Thyroid gland (tissue), 7 donors: ENCODE results near the gene RIOK3.

GRCh38 chr18:22689568-22690124, 243.5 kb upstream of the RBBP8 start:
- PRO-cap, 2 experiments = no peak in any of the 2 experiments
- RAMPAGE, long total RNA, 5 experiments = no peak in any of the 5 experiments

- PRO-cap, 2 experiments = peak in 1 of 2 experiments; most common plus-strand start chr18:22711364 (in 1); most common minus-strand start chr18:22711203 (in 1)
- RAMPAGE, long total RNA, 5 experiments = no peak in any of the 5 experiments
Observed at GRCh38 chr18:22710789-22711810, 222.0 kb upstream of the RBBP8 start.

GRCh38 chr18:22839323-22839653, 93.8 kb upstream of the RBBP8 start:
- PRO-cap, 2 experiments = no peak in any of the 2 experiments
- RAMPAGE, long total RNA, 5 experiments = no peak in any of the 5 experiments

GRCh38 chr18:23032527-23032791, 99.3 kb downstream of the RBBP8 start:
- PRO-cap, 2 experiments = no peak in any of the 2 experiments
- RAMPAGE, long total RNA, 5 experiments = no peak in any of the 5 experiments

DNA sequence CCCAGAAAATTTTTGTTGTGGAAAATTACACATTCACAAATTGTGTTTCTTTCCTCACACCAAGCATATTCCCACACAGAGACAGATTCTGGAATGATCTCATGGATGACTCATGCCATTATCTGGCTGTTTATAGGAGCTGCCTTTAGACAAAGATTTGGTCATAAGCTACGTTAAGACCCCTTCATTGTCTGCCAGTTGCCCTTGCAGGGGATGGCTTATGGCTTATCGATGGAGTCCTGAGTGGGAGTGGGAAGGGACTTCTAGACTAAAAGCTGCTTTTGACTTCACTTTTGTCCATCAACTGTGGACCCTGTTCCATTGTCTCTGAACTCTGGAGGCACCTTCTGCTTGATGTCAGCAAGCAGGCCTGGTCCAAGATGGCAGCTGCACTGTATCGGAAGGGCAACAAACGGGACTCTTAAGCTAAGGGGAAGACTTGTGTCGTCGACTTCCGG, 92.0 kb downstream of the CABLES1 start:
- PRO-cap, 2 experiments = peak in 1 of 2 experiments; most common plus-strand start position 164 of the sequence (in 1)
- RAMPAGE, long total RNA, 5 experiments = no peak in any of the 5 experiments

GRCh38 chr18:23355381-23355733, 82.4 kb downstream of the TMEM241 start:
- PRO-cap, 2 experiments = no peak in any of the 2 experiments
- RAMPAGE, long total RNA, 5 experiments = no peak in any of the 5 experiments

DNA sequence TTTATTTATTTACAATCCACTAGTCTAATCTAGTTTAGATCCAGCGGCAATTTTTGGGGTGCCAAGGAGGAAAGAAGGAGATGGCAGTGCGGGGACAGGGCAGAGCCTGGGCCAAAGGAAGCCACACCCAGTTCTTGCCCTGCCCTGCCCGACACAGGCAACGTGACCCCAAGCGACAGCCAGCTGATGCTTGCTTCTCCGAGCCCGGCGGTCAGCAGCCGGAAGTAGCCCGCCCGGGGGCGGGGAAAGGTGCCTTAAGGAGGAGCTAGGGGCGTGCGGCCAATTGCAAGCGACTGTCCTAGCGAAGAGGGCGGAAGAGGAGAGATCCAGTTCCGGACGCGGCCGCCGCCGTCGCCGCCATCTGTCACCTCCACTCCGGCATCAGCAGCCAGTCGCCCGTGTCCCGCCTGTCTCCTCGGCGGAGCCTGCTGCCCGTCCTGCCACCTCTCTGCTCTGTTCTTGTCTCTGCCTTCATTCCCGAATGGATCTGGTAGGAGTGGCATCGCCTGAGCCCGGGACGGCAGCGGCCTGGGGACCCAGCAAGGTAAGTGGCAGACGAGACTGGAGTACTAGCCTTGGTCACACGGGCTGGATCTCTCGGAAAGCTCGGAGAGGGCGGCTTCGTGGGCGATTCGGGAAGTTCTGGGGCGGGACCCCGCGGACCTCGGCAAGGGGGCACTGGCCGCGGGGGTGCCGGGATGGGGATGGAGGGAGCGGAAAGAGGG, at the start of gene RIOK3:
RIOK3 (plus strand) TSS at position 329 of the 725 bp plus-strand sequence.
- PRO-cap, 2 experiments = peak in 2 of 2 experiments; most common plus-strand start position 329 of the sequence (in 2); most common minus-strand start position 216 of the sequence (in 1)
- RAMPAGE, long total RNA, 5 experiments = start-site peak on the plus strand in 5 of 5 experiments, centred at positions 332 to 348 of the sequence, 53 to 501 reads per replicate

DNA sequence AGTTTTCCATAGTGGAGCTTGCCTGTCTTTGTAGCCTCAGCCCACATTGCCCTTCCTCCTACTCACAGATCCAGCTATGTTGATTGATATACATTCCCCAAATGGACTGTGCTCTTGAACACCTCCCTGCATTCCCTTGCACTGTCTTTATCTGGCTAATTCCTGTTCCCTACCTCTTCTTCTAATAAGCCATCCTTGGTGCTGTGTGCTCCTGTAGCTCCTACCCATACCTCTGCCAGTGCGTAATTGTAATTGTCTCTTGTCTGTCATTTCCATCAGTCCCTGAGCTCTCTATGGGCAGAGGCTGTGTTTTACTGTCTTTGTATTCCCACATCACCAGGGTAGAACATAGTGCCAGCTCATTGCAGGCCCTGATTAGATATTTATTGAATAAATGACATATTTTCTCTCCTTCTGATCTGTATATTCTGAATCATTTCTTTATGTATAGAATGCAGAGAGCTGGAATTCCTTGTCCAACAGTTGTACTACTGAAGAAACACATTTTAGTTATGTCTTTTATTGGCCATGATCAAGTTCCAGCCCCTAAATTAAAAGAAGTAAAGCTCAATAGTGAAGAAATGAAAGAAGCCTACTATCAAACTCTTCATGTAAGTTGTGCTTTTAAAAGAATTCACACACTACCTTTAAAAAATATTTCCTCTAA, 21.5 kb downstream of the RIOK3 start:
- PRO-cap, 2 experiments = no peak in any of the 2 experiments
- RAMPAGE, long total RNA, 5 experiments = no peak in any of the 5 experiments

GRCh38 chr18:23526402-23527092, 23.2 kb downstream of the RMC1 start:
- PRO-cap, 2 experiments = no peak in any of the 2 experiments
- RAMPAGE, long total RNA, 5 experiments = no peak in any of the 5 experiments

DNA sequence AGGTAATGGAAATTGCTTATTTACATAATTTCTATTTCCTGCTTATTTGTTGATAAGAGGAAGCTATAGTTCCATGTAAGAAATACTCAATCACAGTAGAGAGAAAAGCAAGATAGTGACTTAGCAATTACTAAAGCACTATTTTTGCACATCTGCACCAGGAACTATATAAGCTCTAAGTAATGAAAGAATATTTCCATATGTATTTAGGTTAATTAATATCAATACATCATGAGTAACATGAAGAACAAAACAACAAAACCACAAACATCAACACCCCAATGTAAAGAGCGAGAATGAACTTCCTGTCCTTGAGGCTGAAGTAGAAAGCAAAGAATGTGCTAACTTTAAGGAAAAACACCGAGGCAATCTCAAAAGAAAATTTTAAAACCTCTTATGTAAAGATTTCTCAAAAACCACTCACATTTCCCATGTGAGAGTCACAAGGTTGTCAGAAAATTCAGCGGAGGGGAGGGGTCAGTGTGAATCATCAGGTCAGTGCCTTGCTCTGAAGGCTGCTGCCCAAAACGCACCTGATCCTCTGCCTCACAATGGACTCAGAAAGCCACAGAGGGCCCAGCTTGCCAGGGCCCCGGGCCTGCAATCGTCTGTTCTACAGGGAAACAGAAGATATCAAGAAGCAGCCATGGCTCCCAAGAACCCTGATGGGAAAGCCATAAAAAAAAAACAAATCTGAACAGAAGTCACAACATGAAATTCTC, 12.4 kb downstream of the NPC1 start:
- PRO-cap, 2 experiments = peak in 1 of 2 experiments; most common plus-strand start position 551 of the sequence (in 1)
- RAMPAGE, long total RNA, 5 experiments = no peak in any of the 5 experiments

DNA sequence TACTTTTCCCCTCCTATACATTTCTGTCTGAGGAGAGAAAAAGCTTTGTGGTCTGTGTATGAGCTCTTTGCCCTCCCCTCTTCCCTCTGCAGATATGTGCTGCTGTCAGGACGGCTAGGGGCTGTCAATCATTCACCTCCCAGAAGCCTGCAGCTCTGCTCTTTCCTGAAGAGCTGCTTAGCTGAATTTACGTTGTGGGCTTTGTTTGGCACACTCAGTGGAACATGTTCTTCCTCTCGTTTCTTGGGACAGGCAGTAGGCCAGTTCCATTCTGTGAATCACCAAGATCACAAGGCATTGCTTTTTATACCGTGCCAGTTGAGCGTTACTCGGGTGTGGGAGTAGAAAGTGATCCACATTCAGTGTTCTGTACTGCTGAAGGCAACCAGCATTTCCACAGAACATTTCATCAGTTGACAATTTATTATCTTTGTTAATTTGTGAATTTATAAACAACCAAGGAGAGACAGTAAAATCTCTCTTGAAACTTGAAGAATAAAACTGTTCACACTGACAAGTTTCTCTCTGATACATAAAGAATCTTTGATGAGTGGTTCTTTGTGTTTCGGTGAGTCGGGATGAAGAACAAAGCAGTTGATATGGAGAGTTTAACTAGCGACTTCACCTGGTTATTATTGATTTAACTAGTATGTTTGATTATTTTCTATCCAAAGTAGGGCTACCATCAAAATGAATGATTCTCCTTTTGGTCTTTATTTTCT, 136.9 kb downstream of the LAMA3 start:
- PRO-cap, 2 experiments = peak in 1 of 2 experiments; most common plus-strand start position 362 of the sequence (in 1); most common minus-strand start position 167 of the sequence (in 1)
- RAMPAGE, long total RNA, 5 experiments = start-site peak on the plus strand in 1 of 5 experiments, centred at position 449 of the sequence, 10 reads per replicate

DNA sequence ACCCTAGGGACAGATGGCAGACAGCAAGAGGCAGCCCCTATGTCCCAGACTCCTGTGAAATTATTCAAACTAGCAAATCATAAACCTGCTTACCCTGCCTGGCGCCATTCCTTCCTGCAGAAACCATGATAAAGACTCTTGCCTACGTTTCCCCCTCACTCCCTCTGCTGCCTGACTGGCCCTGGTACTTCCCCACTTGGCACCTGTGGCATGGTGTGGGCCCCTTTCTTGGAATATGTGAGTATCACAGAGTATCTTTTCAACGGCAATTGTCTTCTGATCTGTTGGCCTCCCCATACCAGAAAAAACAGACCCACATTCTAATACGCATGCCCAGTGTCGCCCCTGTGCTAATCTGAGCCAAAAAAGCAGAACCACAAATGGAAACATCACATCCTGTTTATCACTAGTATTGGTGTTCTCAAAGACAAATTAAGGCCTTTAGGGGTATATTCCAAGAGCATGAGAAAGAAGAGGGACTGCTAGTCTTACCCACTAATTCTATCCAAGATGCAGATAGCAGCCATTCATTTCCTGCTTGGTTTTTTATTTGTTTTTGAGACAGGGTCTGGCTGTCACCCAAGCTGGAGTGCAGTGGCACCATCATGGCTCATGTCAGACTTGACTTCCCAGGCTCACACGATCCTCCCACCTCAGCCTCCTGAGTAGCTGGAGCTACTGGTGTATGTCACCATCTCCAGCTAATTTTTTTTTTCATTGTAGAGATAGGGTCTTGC, 44.1 kb upstream of the TTC39C start:
- PRO-cap, 2 experiments = peak in 1 of 2 experiments; most common plus-strand start position 457 of the sequence (in 1)
- RAMPAGE, long total RNA, 5 experiments = no peak in any of the 5 experiments

DNA sequence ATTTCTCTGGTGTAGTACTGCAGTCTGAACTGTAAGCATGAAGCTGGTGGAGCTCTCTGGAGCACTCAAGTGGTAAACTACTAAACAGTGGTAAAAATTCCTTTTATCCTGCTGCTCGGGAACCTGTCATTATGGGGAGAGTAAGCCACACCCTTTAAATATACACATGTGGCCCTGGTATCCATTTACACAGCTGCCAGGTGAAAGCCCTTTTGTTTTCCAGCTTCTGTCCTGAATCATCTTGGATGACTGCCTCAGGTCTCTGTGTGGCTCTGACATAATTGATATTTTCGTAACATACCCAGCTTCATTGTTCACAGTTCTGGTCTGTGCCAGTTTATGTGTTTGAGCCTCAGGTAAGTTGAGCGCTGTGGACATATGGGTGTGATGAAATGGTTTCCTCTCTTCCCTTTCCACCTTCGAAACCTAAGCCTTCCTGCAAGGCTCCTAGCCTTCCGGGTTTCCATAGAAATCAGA, 15.8 kb upstream of the TTC39C start:
- PRO-cap, 2 experiments = no peak in any of the 2 experiments
- RAMPAGE, long total RNA, 5 experiments = no peak in any of the 5 experiments

DNA sequence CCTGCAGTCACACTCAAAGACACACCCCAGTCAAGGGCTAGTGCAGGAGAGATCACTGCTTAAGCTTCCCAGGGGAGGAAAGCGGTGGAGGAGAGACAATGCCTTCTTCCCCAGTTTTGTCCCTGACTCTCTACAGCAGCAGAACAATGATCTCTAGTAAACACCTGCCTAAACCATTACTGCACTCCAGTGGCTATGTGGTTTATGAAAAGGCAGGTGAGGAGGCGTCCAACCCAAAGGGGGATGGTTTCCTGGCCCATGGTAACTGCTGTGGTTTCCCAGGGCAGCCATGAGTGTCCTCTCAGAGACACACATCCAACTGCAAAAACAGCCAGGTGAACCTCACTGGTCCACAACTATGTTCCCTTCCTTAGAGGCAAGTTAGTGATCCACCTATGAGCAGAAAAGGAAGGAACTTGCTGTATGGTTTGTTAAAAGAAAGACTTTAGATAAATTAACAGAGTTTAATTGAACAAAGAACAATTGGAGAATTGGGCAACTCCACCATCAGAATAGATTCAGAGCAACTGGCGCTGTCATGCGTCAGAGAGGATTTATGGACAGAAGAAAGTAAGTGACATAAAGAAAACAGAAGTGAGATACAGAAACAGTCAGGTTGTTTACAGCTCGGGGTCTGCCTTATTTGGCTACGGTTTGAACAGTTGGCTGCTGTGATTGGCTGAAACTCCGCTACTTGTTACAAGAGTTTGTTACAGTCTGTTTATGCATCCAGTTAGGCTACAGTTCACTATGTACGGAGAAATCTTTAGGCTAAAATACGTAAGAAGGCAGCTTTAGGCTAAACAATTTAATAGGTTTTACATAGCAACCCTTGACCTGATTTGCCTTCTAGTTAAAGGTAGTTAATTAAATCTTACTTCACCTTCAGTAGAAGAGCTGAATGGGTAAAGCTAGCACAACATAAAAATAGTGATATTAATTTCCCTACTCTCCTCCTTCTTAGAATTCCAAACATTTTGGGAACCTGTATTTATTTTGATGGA, 4.6 kb upstream of the TTC39C start:
- PRO-cap, 2 experiments = no peak in any of the 2 experiments
- RAMPAGE, long total RNA, 5 experiments = no peak in any of the 5 experiments

GRCh38 chr18:24012368-24012838, 2.2 kb upstream of the TTC39C start:
- PRO-cap, 2 experiments = no peak in any of the 2 experiments
- RAMPAGE, long total RNA, 5 experiments = no peak in any of the 5 experiments

DNA sequence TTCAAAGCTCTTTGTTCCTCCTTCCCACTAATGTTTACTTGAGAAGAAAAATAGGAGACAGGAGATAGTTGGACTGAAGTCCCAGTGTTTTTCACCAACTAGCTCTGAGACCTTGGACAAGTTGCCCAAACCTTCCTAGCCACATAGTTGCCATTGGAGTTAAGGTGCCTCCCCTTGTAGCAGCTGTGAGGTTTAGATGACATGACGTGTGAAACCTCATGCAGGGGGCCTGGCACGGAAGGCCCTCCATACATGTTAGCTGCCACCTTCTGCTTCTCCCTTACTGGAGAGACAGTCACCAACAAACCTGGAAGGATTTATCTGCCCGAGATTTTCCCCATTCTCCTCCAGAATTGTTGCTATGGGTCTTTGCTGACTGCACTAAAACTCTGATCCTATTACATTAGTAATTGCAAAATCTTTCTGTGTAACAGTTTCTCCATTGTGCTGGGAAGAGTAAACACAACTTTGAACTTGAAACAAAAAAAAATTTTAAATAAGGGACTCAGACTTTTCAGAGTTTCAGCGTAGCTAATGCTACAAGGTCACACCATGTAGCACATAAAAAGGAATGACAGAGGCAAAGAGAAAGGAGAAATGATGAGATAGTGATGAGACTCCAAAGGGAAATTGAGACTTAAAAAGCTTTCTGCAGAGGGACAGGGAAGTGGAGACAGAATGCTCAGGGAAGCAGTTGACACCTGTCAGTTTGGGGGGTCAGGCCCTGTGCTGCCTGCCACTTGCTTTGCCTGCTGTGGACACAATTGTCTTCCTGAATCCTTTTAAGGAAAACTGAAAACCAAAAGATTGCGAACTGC, 23.7 kb upstream of the CABYR start:
- PRO-cap, 2 experiments = no peak in any of the 2 experiments
- RAMPAGE, long total RNA, 5 experiments = no peak in any of the 5 experiments

DNA sequence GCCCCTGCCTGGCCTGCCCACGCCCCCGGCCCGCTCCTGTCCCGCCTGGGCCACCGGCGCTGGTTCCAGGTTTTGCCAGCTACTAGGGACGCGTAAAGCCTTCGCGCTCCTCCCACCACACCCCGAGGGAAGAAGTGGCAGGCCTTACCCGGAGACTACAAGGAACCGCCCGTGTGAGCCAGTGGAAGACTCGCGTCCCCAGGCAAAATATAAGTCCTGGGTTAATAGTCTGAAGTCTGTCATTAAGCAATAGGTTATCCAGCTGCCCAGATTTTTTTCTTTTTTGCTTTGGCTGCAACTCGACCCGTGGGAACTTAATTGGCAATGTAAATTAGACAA, 297 bp upstream of the OSBPL1A start:
- PRO-cap, 2 experiments = peak in 2 of 2 experiments; most common plus-strand start position 152 of the sequence (in 1)
- RAMPAGE, long total RNA, 5 experiments = no peak in any of the 5 experiments

- PRO-cap, 2 experiments = no peak in any of the 2 experiments
- RAMPAGE, long total RNA, 5 experiments = no peak in any of the 5 experiments
Observed at GRCh38 chr18:24421879-24422250, 4.6 kb upstream of the IMPACT start.

DNA sequence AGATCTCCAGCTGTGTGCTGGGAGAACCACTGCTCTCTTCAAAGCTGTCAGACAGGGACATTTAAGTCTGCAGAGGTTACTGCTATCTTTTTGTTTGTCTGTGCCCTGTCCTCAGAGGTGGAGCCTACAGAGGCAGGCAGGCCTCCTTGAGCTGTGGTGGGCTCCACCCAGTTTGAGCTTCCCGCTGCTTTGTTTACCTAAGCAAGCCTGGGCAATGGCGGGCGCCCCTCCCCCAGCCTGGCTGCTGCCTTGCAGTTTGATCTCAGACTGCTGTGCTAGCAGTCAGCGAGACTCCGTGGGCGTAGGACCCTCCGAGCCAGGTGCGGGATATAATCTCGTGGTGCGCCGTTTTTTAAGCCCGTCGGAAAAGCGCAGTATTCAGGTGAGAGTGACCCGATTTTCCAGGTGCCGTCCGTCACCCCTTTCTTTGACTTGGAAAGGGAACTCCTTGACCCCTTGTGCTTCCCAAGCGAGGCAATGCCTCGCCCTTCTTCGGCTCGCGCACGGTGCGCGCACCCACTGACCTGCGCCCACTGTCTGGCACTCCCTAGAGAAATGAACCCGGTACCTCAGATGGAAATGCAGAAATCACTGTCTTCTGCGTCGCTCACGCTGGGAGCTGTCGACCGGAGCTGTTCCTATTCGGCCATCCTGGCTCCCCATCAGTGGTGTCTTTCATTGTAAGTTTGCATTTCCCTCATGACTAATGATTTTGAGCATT, 255.9 kb downstream of the HRH4 start:
- PRO-cap, 2 experiments = no peak in any of the 2 experiments
- RAMPAGE, long total RNA, 5 experiments = no peak in any of the 5 experiments

GRCh38 chr18:24988411-24988847, 363.5 kb downstream of the ZNF521 start:
- PRO-cap, 2 experiments = no peak in any of the 2 experiments
- RAMPAGE, long total RNA, 5 experiments = no peak in any of the 5 experiments